ENCODE measurements around a stretch of chr10.

- PRO-cap, 2 experiments: peak in 2 of 2 experiments; most common plus-strand start chr10:3777142 (in 1); most common minus-strand start chr10:3777094 (in 2)
Observed at GRCh38 chr10:3776655-3777771, 8.0 kb downstream of the KLF6 start.

GRCh38 chr10:3781015-3781454, 4.0 kb downstream of the KLF6 start:
- PRO-cap, 2 experiments: peak in 1 of 2 experiments; most common plus-strand start chr10:3781192 (in 1)

DNA sequence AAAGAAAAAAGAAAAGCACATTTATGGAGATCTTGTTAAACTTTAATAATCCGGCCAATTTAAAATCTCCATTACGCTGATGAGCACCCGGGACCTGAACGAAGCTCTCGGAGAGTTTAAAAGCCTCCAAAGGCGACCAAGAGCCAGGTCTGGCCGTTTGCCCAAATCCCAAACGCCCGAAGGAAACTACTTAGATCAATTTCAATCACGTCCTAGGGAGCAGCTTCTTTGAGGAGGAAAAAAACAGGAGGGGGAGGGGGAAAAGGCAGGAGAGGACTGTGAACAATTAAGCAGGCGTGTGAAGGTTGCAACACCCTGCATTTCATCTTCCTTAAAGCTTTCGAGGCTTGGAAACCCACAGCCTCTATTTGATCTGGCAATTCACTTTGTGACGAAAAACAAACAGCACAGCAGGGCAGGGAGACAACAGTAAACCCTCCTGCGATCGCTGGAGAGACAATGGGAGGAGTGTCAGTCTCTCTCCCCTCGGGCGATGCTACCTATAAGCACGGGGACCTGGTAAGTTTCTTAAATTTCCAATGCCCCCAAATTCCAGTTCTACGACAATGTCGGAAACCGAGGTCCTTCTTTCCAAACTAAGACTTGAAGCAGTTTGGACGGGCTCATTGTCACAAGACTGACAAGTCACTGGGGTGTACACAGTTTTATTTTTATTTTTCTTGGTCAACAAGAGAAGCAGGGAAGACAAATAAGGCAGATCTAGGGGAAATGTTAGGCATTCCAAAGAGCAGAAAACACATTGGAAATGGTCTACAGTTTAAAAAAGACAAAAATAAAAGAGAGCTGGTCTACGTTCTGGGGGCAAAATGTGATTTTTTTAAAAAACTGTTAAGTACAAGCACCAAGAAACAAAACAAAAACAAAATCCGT, 1.1 kb downstream of the KLF6 start:
- PRO-cap, 2 experiments: peak in 2 of 2 experiments; most common plus-strand start position 429 of the sequence (in 1); most common minus-strand start position 307 of the sequence (in 1)

DNA sequence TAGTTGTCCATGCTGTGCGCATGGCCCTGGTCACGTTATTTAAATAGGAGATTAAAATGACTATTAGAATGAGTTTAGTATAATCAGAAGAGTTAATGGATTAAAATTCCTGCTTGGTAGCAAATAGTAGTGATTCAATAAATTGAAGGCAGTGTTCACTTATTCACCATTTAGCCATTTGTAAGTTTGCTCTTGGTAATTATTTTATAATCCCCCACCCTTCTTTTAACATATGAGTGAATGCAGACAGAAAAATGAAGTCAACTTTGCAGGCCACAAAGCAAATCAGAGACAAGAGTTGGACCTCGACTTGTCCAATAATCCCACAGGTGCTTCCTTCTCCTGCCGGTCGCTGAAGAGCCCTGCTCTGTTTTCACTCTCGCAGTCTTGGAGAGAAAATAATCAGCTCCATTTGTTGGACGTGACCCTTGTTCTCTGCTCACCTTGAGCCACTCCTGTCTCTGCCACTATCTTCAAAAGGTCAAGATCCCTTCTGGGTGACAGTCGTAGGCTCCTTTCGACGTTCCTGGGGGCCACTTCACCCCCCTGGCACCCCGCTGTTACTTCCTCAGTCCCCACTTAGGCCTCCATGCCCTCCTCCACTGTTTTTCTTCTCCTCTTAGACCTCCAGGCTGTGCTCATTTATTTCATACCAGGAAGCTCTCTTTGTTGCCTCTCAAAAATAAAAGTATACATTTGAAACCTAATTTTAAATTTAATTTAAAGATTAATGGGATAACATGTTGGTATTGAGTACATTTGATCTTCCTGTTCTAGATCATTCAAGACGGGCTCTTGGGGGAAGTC, 2.8 kb upstream of the KLF6 start:
- PRO-cap, 2 experiments: no peak in any of the 2 experiments

- PRO-cap, 2 experiments: peak in 2 of 2 experiments; most common plus-strand start chr10:3807854 (in 2); most common minus-strand start chr10:3807824 (in 2)
Observed at GRCh38 chr10:3807507-3807955, 22.5 kb upstream of the KLF6 start.

DNA sequence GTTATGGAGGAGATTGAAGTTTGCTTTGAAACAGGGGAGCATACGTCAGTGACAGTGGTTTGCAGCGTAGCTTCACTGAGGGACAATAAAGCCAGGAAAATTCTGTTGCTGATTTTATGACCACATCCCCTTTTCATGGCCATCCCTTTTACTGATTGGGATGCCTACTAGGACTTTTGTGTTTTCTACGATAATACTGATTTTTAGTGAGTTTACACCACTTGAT, 64.2 kb upstream of the KLF6 start:
- PRO-cap, 2 experiments: no peak in any of the 2 experiments

DNA sequence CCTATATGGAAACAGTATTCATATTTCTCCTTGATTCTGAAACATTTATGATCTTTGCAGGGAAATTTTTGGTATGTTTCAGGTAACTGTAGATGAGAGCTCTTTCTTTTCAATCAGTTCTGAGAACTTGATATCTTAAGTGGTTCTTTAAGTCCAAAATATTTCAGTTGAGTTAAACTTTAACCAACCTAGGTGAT, 66.9 kb upstream of the KLF6 start:
- PRO-cap, 2 experiments: no peak in any of the 2 experiments

GRCh38 chr10:3854056-3854577, 69.1 kb upstream of the KLF6 start:
- PRO-cap, 2 experiments: no peak in any of the 2 experiments

GRCh38 chr10:3868256-3868631, 83.2 kb upstream of the KLF6 start:
- PRO-cap, 2 experiments: no peak in any of the 2 experiments

GRCh38 chr10:3869094-3869453, 84.1 kb upstream of the KLF6 start:
- PRO-cap, 2 experiments: no peak in any of the 2 experiments

DNA sequence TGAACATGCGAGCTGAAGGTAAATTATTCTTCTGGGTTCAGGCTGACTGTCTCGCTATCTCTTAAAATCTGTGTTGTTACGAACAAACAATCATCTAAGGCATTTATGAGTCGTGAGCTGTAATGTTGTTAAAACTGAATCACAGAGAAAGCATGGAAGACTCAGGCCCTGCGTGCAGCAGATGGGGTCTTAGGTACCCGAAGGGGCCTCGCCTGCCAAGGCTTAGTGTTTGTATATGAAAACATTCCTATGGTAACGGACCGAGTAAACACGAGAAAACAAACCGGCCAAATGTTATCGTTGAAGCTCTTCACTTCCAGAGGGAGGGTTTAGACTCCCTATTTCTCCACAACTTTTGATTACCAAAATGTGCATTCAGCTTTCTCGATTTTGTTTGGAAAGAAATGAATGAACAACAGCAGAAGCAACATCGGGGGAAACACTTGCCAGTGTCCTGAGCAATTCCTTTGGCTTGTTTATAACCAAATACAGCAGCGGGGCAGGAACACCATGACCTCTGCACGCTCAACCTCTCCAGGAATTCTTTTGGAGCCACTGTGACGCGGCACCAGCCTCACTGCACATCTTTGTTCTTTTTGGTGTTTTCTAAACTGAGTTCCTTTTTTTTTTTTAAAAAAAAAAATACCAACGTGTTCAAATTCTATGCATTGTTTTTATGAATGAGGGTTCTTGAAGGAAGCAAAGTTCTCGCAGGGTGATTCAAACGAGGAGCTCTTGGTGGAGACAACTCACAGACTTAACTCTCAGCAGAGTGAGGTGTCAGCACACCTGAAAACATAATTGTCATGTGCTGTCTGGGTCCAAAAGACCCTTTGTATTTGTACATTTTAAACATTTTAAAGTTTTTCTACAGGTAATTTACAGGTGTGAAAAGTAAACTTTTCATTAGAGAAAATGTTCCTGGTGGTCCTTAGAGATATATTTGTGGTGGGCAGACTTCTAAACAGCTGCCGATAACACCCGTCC, 121.7 kb upstream of the KLF6 start:
- PRO-cap, 2 experiments: no peak in any of the 2 experiments

DNA sequence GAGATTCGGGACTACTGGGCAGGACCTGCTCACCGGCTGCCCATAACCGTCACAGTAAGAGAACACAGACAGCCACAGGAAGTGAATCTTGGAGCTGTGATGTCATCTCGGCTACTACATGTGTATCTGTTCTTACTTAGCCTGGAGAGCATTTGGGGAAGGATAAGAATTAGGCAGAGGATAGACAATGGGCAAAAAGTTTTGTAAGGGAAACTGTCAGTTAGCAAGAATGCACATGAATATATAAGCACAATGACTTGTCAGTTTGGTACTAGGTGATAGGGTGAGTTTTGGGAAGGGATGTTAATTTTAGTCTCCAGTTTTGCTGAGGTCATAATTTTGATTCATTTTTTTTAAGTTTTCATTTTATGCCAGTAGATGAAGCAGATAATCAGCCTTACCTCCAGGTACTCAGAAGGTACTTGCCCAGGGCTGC, 485.3 kb upstream of the KLF6 start:
- PRO-cap, 2 experiments: no peak in any of the 2 experiments

GRCh38 chr10:4647090-4647513, 178.9 kb upstream of the AKR1E2 start:
- PRO-cap, 2 experiments: no peak in any of the 2 experiments

- PRO-cap, 2 experiments: no peak in any of the 2 experiments
Observed at GRCh38 chr10:4968549-4969585, 5.7 kb downstream of the AKR1C1 start.

GRCh38 chr10:4983601-4984190, 20.0 kb downstream of the AKR1C2 start:
- PRO-cap, 2 experiments: no peak in any of the 2 experiments

DNA sequence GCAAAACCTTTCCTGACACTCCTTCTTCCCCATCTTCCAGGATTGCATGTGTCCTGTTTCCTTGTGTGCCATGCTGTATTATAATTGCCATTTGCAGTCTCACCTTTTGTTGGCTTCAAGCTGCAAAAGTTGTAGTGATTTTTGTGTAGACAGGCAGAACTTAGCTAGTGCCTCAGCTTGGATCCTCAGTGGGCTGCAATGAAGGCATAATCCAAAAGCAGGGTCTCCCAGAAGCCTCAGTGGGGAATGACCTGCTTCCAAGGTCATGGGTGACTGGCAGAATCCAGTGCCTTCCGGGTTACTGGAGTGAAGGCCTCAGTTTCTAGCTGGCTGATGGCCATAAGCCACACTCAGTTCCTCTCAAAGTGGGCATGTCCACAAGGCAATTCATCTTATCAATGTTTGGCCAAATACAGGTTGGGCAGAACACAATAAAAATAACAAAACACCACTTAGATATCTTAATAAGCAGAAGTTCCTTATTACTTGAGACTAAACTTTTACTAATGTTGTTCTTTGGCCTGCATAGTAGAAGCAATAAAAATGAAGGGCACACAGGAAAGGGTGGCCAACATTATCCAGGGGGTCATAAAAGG, 19.4 kb upstream of the AKR1C2 start:
- PRO-cap, 2 experiments: no peak in any of the 2 experiments

GRCh38 chr10:5360277-5360660, 4.5 kb upstream of the UCN3 start:
- PRO-cap, 2 experiments: no peak in any of the 2 experiments

- PRO-cap, 2 experiments: no peak in any of the 2 experiments
Observed at GRCh38 chr10:5407122-5407565, 2.5 kb upstream of the TUBAL3 start.

DNA sequence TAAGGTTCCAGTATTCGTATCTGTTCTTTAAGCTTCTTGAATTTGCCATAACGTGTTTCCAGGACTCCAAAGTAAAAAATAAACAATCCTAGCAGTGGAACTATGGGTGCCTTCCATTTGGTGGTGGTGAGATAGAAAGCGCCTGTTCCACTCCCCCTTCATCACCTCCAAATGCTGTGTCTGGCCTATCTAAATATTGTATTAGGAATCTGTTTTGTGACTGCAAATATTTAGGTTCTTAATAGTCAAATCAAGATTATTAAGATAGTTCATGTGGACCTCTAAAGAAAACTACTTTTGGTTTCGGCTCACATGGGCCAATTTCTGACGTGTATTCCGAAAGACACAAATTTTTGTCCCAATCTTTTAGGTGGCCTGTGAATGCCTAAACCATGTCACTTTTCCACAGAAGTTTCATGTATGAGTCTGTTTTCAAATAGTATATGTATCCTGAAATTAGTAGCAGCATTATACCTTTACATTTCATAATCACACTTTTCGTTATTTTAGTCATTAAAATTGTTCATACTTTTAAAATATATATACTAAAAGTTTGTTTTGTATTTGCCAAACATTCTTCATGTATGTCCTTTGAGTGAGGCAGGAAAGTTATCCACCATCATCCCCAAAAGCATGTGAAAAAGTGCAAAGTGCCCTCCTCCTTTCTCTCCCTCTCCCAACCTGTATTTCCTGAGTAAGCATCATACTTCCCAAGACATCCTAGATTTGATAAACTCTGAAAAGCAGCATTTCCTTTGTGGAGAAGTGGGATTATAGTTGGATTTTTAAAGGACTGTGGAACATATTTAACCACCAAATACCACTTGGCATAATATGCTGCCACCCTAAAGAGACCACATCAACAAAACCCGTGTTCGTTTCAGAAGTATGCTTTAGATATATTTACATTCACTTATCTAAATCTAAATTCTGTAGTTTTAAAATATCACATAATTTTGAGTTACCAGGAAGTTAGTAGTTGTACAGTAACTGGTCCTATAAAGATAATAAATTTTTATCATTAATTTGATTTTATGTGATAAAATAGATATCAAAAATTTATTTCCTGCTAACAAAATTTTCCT, 36.7 kb downstream of the NET1 start:
- PRO-cap, 2 experiments: no peak in any of the 2 experiments

DNA sequence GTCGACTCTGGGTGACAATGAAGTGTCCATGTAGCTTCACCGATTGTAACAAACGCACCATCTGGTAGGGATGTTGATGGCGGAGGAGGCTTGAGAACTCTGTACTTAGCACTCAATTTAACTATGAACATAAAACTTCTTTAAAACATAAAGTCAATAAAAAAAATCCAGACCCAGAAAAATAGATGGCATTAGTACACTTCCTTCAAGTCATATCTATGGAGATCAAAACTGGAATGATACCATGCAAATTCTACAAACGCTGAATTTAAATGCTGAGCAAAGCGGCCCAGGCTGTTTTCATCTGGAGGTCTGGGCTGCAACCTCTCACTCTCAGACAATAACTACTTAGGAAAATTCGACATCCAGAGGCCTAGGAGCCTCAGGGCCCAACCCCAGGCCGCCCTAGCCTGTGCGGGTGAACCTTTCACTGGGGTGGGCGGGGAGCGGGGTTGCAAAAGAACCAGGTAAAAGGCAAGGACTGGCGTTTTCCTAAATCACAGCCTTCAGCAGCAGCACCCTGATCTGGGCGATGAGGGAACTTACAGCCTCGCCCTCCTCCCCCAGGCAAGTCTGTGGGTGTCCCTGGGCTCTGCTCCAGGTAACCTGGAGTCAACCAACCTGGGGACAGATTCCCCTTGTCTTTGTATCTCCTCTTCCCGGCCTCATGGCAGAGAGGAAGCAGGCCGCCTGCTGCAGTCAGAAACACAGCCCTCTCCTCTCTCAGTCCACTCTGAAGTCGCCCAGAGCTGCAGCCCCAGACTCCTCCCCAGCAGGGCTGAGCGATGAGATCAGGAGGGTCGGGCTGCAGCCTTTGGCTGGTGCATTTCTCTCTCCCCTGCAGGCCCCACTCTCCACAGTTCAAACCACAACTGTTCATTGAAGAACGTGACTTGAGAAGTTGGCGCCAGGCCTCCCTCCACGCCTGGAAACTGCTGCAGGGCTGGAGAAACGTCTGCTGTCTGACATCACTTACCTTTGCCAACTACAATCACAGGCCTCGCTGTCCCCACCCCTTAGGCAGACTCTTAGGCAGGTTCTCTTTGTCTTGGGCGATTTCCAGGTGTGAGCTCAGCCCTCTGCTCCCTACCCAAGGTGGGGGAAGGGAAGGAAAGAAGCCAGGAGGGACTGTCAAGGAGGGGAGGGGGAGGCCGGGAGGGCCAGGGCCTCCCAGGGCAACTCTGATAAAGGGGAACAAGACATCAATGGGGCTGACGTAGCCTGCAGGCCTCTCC, 33.2 kb downstream of the CALML5 start:
- PRO-cap, 2 experiments: no peak in any of the 2 experiments

All from helper T cell (primary cell).